ENCODE measurements around a stretch of chr2.

GRCh38 chr2:55954636-55954917 lies 31.0 kb upstream of the EFEMP1 start:
- PRO-cap = no peak
- RAMPAGE, long total RNA = no peak

GRCh38 chr2:55989335-55990178 lies 66.0 kb upstream of the EFEMP1 start:
- PRO-cap = no peak
- RAMPAGE, long total RNA = no peak

GRCh38 chr2:58115358-58116021 lies 68.9 kb downstream of the VRK2 start:
- PRO-cap = no peak
- RAMPAGE, long total RNA = no peak

- PRO-cap = no peak
- RAMPAGE, long total RNA = no peak
Observed at GRCh38 chr2:60508253-60508883, 45.1 kb downstream of the BCL11A start.

DNA sequence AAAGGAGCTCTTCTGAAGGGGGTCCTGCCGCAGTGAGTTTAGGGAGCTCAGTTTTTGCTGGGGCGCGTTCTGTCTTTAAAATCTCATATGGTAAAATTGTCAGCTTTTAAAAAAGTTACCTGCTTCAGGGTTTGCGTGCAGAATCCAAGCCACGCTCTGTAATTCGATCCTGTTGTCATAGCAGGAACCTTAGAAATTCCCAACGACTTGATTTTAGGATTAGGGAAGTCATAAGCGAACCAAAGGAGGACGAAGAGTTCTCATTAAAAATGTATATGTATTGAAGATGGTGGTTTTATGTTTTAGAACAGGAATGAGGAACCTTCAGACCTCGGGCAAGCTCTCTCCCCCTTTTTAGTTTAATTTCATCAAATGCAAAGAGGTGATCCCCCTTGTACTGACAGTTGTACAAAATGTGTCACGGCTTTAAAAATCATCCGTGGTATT lies 535 bp downstream of the REL start:
- PRO-cap = unidirectional peak, plus-strand start at position 305 of the sequence
- RAMPAGE, long total RNA = no peak

- PRO-cap = no peak
- RAMPAGE, long total RNA = no peak
Observed at GRCh38 chr2:61187853-61188806, 26.1 kb downstream of the C2orf74 start.

GRCh38 chr2:61218420-61219122 lies 56.6 kb downstream of the C2orf74 start:
- PRO-cap = no peak
- RAMPAGE, long total RNA = no peak

- PRO-cap = no peak
- RAMPAGE, long total RNA = no peak
Observed at GRCh38 chr2:61288065-61288460, 126.1 kb downstream of the C2orf74 start.

DNA sequence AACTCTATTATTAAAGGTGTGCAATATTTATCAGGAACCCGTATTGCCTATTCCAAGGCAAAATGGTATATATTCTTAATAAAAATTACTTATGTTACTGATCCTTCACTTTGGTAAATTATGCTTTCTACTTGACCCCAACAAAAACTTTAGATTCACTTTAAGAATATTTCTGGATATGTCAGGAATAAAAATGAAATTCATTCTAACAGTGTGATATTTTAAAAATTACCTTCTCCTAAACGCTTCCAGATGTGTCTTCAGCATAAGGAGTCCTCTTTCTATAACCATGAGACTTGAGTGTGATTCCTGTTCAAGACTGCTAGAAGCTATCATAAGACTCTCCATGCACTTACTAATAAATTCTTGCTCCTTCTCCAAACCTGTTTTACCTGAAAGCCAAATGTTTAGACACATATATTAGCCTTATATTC lies 152.4 kb downstream of the C2orf74 start:
- PRO-cap = no peak
- RAMPAGE, long total RNA = no peak

GRCh38 chr2:61526253-61526789 lies 11.8 kb downstream of the XPO1 start:
- PRO-cap = no peak
- RAMPAGE, long total RNA = no peak

DNA sequence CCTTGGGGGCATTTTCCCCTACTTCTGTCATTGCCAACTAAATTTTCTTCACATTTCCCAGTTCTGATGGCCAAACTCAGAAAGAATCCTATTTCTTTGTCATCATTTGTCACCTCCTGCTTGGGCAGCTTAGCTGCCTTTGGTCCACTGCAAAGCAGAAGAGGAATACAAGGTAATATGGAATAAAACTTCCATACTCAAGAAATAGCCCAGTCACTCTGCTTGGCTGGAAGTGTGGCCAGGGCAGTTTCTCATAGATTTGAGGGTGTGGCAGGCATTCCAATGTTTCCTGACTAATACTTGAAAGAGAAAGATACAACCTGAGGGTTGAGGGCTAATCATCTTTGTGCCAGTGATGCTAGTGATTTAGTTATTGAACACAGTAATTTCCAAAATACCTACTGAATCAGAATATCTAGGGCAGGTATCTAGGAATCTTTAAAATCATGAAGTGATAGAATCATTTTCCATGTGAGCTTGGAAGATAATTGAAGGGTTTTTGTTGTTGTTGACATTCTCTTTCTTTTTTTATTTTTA lies 83.1 kb downstream of the FAM161A start:
- PRO-cap = no peak
- RAMPAGE, long total RNA = no peak

- PRO-cap = bidirectional peak, plus-strand start at chr2:62197477, minus-strand start at chr2:62197390
- RAMPAGE, long total RNA = no peak
Observed at GRCh38 chr2:62197304-62197635, 1.4 kb downstream of the B3GNT2 start.

DNA sequence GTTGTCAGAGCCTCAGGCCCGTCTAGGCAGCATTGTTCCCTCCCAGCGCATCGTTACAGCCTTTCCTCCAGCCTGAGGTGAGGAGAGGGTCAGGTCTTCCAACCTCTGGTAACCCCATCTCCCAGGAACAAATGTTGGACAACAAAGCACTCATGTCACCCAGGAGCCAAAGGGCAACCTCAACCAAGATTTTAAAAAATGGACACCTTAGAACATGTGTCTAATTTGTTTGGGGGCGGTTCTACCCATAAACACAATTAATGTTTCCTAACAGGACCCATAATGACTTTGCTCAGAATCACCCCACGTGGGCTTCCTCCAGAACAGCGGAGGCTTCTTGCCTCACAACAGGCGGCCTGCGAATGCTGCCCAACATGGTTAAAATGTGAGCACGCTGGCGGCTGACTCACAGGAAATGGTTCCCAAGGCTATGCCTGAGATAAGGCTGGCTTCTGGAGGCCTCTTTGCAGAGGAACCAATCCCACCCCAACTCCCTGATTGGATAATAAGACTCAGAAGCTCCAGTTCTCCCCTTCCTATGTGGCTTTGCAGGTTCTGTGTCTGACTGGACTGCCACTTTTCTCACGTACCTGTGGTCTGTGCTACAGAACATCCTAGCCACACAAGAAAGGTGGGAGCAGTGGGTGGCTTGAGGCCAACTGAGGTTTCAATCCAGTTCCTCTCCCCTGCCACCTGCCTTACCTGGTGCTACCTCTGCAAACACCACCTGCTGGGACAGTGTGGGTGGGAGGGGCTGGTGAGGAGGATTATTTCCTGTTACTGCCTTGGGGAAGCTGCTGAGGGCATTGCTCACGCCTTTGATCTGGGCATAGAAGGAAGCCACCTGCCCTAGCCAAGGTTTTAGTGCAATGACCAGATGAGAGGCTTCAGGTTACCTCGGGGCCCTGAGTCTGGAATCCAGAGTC lies 108.8 kb downstream of the B3GNT2 start:
- PRO-cap = no peak
- RAMPAGE, long total RNA = no peak

DNA sequence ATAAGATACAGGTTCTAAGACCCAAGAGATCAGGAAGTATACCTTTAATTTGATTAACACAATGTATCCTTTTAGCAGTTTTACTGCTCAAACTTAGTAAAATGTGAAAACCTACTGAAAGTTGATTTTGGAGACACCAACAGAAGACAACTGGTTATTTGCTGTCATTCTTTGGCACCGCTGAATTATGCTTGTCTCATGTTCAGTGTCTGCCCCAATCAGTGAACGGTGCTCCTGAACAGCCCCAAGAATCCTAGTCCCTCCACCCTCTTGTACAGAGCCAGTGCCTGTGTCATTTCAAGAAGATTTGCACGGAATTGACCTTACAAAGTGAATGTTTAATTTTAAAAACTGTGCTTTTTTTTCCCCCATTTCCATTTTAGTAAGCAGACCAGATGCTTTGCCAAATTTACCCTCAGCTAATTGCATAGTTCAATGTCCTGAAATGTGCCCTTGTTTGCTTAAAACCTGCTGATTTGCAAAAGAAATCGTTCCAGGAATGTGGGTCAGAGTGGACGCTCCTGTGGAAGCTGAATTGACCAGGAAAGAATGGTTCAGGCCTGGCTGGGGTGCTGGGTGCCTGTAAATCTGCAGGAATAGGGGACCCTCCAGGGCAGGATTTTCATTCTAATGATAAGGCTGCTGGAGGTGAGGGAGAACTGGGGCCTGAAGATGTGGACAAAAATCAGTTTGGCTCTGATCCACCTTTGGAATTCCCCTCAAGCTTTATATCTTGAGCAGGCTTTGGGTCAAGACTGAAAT lies 20.2 kb downstream of the TMEM17 start:
- PRO-cap = no peak
- RAMPAGE, long total RNA = no peak

DNA sequence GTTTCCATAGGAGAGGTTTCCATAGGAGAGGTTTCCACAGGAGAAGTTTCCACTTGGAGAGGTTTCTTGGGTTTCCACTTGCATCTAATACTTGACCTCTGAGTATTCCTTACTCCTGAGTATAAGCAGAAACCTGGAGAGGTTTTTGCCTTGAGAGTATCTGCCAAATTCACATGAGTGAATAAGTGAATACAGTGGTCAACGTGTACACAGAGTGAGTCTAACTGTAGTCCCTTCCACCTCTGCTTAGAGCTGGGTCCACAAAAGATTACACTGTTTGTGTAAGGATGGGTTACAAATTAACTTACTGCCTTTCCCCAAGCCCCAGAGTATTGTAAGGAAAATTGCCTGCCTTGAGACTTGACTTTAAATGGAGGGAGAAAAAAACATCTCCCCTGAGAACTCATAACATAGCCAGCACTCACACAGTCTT lies 34.2 kb upstream of the TMEM17 start:
- PRO-cap = no peak
- RAMPAGE, long total RNA = no peak

DNA sequence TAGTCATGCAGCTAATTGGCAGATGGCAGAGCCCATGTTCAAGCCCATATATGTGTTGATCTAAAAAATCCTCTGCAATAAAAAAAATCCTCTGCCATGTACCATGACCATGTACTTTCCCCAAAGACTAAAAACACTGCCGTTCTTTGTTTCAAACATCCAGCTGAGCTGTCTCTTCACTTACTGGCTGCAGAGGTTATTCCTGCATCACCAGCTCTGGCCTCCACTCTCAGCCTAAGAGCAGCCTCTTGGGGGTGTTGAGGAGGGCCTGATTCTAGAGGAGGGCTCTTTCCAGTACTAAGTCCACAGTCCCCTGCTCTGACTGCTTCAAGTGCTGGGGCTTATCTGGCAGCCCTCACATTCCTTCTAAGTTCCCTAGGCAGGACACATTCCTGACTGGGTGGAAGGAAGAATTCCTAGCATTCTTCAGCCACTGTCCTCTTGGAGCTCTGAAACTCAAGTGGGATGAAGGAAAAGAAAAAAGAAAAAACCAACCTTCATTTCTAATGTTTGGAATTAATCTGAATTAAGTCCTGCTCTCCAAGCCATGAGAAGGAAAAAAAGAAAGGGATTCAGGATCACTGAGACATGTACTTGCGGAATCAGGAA lies 32.9 kb upstream of the EHBP1 start:
- PRO-cap = no peak
- RAMPAGE, long total RNA = no peak

DNA sequence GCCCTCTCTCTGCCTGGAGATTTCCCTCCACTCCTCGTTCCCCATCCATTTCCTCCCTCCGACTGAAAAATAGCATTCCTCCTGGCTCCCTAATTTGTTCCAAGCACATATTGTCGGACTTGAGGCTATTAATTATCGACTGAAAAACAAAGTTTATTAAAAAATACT lies 737 bp downstream of the EHBP1 start:
- PRO-cap = no peak
- RAMPAGE, long total RNA = no peak

DNA sequence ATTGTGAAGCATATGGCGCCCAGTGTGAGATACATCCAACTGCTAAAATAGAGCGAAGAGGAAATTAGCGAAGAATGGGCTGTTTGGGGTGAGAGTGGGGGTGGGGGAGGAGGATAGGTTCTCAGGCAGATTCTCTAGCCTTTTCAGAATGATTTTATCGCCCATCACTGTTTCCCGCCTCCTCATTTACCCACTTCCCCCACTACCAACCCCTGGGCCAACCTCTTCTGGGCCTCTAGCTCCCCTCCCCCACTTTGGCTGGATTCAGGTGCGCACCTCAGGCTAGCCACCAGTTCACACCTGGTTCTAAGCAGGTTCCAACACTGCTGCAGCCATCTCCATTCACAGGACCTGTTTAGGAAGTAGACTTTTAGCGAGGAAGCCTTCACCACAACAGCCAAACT lies 6.1 kb upstream of the OTX1 start:
- PRO-cap = no peak
- RAMPAGE, long total RNA = no peak

- PRO-cap = no peak
- RAMPAGE, long total RNA = no peak
Observed at GRCh38 chr2:63044925-63045435, 5.7 kb upstream of the OTX1 start.

DNA sequence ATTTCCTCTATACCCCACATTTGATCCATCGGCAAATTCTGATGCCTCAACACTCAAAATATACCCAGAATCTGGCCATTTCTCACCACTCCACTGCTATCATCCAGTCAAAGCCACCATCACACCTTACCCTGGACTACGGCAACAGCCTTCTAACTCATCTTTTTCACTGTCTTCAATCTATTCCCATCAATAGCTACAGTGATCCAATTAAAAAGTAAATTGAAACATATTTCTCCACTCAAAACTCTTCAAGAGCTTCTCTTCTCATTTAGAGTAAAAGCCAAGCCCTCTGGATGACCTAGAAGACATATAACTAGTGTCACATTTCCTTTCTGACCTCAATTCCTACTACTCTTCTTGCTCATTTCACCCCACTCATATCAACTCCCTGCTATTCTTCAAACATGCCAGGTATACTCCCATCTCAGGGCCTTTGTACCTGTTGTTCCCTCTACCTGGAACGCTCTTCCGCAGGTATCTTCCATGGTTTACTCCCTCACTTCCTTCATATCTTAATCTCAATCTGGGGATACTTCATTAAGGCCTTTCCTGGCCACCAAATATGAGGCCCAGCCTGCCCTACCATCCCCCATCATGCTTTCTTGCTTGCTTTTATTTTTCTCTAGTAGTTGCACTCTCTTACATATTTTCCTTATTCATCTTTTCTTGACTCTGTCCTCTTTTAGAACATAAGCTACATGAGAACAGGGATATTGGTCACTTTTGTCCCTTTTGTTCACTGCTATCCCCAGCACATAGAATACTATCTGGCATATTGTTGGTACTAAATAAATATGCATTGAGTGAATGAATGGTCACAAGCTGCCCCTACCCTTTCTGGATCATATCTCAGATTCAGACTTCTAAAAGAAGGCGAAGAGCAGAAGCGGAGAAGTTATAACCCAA lies 117.6 kb downstream of the WDPCP start:
- PRO-cap = no peak
- RAMPAGE, long total RNA = no peak